Measurements from ENCODE around the gene MBD3.

DNA sequence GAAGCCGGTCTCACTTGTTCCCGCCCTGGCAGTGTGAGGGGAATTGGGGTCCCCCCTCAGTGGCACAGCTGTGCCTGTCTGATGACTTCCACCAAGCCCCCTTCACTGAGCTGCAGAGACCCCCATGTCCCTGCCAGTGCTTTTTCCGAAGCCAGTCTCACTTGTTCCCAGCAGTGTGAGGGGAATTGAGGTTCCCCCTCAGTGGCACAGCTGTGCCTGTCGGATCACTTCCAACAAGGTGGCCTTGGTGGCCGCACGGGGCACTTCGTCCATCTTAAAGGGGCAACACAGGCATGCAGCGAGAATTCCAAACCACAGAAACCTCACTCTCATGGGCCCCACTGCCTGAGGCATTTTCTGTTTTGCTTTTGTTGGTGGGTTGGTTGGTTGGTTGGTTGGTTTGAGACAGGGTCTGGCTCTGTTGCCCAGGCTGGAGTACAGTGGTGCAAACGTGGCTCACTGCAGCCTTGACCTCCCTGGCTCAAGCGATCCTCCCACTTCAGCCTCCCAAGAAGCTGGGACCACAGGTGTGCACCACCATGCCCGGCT, 3.8 kb upstream of the NDUFS7 start:
- PRO-cap, result no peak
- RRBS, 2 experiments, result no CpG with 5 or more reads among the region's 11 CpGs

- PRO-cap, result no peak
- RRBS, 2 experiments, result no CpG with 5 or more reads among the region's 19 CpGs
Measured at GRCh38 chr19:1402694-1403191, 1.4 kb upstream of the GAMT start.

GRCh38 chr19:1406954-1407366, 426 bp upstream of the DAZAP1 start:
- PRO-cap, result no peak
- RRBS, 2 experiments, result no CpG with 5 or more reads among the region's 47 CpGs

GRCh38 chr19:1433898-1434543, 4.2 kb upstream of the RPS15 start:
- PRO-cap, result no peak
- RRBS, 2 experiments, result 90 to 91% methylated on average over 5 of the region's 34 CpGs

- PRO-cap, result no peak
- RRBS, 2 experiments, result 86% methylated on average over 6 of the region's 23 CpGs; no CpG with 5 or more reads in 1 of the 2 experiments
Measured at GRCh38 chr19:1441752-1442658, 3.8 kb downstream of the RPS15 start.

GRCh38 chr19:1455356-1456500, 5.8 kb downstream of the APC2 start:
- PRO-cap, result no peak
- RRBS, 2 experiments, result 69 to 75% methylated on average over 9 of the region's 60 CpGs

- PRO-cap, result no peak
- RRBS, 2 experiments, result no CpG with 5 or more reads among the region's 37 CpGs
Measured at GRCh38 chr19:1471148-1471998, 7.6 kb downstream of the C19orf25 start.

DNA sequence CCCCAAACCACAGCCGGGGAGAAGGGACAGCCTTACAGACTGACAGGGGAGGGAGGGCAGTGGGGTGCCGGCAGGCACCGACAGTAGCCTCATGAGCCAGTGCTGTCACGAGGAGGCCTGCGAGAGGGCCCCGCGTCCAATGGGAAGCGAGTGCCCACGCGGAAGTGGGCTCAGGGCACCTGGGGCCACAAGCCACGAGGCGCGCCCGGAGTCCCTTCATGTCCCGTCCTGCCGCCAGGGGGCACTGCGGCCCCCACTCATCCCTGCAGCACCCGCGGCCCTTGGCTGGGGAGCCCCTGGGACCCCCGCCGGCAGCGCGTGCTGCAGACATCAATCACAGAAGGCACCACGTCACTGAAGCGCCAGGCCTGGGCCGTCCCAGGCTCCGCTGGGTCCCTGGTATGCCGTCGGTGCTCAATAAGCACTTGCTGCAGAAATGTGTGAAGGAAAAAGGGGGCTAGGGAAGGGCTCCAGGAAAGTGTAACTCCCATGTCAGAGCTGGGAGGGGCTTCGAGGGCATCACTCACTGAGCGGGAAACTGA, 9.3 kb downstream of the ADAMTSL5 start:
- PRO-cap, result no peak
- RRBS, 2 experiments, result 9 to 16% methylated on average over 2 to 8 of the region's 31 CpGs

- PRO-cap, result no peak
- RRBS, 2 experiments, result no CpG with 5 or more reads among the region's 7 CpGs
Measured at GRCh38 chr19:1509550-1510075, 3.2 kb downstream of the ADAMTSL5 start.

DNA sequence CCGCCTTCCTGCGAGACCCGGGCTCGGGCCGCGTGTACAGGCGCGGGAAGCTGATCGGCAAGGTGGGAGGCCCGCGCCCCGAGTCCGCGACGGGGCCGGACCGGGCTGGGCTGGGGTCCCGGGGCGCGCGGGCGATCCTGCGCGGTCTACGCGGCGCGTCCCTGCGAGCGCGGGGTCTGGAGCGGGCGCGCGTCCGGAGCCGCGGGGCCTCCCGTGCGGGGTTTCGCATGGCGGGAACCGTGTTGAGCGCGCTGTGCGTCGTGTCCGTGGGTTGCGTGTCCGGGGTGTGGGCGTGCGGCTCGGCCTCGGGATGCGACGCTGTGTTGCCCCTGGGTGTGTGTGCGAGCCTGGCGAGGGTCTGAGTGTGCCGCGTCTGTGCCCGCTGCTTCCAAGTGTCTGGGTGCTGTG, 312 bp downstream of the PLK5 start:
- PRO-cap, result no peak
- RRBS, 2 experiments, result 2% methylated on average over 44 of the region's 61 CpGs

GRCh38 chr19:1584673-1585365, 7.8 kb downstream of the MBD3 start:
- PRO-cap, result no peak
- RRBS, 2 experiments, result 75 to 79% methylated on average over 10 of the region's 77 CpGs

- PRO-cap, result no peak
- RRBS, 2 experiments, result 86% methylated on average over 3 of the region's 15 CpGs; no CpG with 5 or more reads in 1 of the 2 experiments
Measured at GRCh38 chr19:1587567-1588403, 4.9 kb downstream of the MBD3 start.

DNA sequence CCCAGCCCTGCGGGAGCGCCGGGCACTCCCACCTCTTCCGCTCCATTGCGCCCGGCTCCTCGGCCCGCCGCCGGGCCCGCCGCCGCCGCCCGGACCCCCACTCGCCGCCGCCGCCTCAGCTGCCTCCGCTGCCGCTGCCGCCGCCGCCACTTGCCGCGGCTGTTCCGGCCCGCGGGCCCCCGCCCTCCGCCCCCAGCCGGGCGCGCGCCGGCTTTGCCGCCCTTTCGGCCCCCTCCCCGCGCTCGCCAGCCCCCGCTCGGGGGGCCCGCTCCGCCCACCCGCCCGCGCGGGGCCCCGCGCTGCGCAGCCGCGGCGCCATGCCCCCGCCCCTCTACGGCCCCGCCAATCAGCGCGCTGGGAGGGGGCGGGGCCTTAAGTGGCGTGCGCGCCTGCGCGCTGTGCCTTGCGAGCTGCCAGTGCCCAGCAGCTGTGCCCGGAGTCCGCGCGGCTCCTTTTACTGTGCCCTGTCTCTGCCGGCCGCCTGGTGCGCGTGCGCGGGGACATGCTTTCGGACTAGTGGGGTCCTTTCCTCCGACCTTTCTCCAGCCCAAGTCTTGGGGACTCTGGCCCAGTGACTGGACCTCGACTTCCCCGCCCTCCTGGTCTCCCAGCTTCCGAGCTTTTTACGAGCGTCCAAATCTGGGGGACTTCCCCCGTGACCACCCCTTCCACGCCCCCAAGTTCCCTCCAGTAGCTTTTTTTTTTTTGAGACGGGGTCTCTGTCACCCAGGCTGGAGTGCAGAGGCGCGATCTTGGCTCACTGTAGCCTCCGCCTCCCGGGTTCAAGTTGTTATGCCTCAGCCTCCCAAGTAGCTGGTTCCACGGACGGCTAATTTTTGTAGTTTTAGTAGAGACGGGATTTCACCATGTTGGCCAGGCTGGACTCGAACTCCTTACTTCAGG, at the start of gene MBD3:
TSS of gene MBD3 (minus strand) at position 280 of the 903 bp plus-strand sequence.
- PRO-cap, result no peak
- RRBS, 2 experiments, result under 1 to 3% methylated on average over 19 of the region's 95 CpGs

DNA sequence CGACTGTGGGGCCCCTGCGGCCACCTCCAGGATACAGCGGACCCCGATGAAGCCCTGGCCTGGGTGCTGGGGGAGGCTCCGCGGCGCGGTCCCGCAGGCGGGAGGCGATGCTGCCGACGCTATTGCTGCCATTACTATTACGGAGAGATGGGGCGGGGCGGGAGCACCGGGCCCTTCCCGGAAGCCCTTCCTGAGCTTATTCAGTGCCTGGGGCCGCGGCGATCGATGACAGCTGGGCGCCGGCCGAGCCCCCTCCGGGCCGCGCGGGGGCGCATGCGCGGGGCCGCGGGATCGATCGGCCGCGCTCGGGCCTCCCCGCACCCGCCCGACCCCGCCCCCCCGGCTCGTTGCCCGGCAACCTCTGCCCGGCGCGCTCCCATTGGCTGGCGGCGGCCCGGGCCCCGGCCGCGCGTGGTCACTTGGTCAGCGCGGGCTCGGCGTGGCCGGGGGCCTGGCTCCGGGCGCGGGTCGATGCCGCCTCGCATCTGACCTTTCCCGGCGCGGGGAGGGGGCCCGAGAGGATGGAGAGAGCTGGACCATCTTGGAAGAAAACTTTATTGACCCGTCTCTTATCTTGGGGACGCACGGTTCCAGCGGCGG, 27.7 kb upstream of the ONECUT3 start:
- PRO-cap, result no peak
- RRBS, 2 experiments, result 1 to 3% methylated on average over 25 to 35 of the region's 76 CpGs

DNA sequence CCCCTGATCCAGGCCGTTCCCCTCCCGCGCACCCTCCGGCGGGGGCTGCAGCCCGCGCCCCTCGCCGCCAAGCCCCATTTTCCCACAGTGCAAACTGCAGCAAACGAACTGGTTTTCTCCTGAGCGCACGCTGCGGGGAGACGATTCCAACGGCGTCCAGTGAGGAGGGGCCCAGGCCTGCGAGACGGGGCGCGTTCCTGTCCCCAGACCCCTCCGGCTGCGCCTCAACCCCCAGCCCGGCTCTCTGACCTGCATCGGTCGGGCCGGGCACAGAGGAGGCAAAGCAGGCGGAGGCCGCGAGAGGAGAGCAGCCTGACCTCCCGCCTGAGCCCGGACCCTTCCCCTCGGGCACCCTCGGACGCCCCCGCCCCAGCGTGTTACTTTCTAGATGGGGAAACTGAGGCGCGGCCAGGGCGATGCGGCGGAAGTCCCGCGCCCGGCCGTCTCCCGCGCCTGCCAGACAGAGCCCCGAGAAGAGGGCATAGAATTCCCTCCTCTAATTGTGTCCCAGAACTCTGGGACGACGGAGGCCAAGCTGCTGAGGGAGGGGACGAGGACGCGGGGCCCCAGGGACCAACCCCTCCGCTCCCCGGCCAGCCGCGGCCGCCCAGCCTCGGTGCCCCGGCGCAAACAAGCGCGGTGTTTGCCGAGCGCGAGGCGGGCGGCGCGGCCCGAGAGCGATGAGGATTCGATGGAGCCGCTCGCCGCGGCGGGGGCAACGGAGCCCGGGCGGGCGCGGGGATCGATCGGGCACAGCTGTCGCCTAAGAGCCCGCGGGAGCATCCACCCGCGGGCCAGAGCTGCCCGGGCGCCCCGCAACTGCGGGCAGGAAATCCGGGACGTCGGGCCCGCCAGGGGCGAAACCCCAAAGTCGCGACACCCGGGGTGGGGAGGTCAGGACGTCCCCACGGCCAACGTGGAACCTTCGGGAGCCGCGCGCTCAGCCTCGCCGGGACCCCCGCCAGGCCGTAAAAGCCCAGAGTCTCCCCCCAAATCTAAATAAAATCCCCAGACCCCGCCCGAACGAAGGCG, 4.0 kb upstream of the ONECUT3 start:
- PRO-cap, result no peak
- RRBS, 2 experiments, result 2% methylated on average over 35 to 62 of the region's 117 CpGs

DNA sequence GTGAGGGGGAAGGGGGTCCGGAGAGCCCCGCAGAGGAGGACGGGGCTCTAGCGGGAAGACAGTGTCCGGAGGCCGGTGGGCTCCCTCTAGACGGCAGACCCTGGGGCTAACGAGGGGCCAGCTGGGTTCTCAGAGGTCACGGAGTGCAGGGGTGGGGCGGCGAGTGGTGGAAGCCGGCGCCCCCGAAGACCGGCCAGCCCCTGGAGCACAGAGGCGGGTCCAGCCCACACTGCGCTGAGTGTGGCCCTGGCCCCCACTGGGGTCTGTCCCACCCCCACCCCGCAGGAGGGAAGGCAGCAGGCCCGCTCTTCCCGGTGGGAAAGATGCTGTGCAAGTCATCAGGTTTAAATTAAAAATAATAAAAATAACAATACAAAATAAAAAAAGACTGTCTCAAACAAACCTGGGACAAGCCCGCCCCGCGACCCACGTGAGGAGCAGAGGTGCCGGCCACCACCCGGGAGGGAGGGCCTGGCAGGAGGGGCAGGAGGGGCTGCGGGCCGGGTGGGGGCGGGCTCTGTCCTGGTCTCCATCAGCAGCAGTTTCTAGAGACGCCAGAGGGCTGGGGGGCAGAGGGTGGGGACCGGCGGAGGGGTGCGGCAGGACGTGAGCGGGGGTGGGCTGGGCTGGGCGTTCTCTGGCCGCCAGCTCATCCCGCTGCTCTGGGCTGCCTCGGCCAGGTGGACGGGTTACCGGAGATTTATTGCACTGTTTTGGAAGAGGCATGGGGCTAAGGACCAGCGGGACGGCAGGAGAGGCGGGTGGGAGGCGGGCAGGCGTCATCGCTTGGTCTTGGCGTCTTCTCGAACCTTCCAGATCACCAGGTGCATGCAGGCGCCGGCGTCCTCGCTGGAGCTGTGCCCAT, 3.4 kb upstream of the ATP8B3 start:
- PRO-cap, result no peak
- RRBS, 2 experiments, result 76 to 82% methylated on average over 14 to 23 of the region's 53 CpGs

DNA sequence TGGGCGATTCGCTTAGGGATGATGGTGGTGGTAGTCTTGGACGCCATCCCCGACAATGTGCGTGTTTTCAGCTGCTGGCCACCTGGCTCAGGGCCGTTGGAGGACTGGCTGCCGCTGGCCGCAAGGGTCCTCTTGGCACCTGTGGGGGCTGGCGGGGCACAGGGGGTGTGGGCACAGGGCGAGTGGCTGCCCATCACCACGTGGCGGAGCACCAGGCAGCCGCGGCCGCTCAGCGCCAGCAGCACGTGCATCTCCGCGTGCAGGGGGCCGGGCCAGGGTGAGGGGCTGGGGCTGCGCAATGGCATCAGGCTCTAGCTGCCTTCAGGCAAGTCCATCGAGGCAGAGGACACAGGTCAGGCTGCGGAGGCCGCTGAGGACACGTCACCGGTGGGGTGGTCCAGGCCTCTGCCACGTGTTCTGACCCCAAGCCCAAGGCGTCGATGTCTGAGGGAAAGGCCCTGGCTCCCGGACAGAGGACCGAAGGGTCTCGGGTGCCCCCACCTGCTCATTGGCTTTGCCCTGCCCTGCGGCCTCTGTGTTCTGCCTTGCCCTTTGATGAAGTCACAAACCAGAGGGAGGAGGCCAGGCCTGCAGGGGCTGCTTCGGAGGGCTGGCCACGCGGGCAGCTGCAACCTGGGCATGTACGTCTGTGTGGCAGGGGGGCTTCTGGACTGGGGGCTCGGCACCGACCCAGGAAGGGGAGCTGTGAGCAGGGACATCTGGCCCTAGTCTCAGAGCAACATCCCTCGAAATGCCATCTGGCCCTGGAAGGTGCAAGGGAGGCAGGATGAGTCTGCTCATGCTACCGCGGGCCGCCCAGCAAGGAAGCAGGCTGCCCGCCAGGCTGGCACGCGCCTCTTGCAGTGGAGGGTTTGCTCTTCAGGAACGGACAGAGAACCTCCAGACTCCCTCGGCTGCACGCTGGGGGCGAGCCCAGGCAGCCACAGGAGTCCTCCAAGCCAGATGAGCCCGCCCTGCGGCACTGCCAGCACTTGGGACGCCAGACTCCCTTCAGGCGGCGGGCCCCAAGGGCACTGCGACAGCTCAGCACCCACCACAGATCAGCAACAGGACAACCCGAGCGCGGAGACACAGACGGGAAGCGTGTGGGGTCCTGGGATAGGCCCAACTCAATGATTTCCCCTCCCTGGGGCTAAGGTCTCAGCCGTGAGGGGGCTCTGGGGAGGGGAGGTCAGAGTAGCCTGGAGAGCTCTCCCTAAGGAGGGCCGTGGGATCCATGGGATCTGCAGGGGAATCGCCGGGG, 9.9 kb upstream of the ATP8B3 start:
- PRO-cap, result no peak
- RRBS, 2 experiments, result 97 to 98% methylated on average over 5 to 7 of the region's 65 CpGs

DNA sequence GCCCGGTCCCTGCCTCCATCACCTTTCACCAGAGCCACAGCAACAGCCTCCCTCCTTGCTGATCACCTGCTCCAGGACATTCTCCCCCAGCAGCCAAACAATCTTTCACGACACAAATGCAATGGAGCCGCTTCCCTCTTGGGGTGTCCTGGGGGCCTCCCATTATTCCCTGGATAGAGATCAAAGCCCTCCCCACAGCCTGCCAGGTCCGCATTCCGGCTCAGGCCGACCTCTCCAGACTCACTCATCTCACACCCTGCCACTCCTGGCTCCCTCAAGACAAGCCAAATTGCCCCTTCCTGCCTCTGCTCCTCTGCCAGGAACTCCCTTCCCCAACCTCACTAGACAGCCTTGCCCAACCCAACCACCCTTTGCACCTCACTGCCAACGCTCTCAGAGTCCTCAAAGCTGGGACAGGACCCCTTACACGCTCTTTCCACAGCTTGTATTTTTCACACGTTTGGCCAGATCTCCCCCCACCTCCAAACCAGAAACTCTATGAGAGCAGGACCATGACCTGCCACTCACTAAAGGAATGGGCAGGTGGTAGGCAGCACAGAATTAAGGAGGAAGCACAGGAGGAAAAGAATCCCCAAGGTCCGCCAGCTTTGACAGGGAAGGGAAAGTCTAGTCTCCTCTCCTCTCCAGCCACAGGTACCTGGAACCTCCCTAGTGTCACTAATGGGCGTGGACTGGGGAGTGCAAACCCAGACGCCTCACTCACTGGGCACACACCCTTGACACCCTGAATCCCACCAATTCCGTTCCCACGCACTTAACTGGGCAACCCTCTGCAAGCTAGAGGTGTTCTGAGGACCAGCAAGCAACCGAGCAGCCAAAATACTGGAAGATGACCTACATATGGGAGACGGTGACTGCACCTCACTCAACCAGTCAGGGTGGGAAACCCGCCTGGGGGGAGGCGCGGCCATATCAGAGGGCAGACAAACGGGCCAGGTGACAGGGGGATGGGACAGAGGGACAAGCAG, 1.3 kb downstream of the ABHD17A start:
- PRO-cap, result no peak
- RRBS, 2 experiments, result no CpG with 5 or more reads among the region's 20 CpGs

- PRO-cap, result no peak
- RRBS, 2 experiments, result 2% methylated on average over 9 to 12 of the region's 64 CpGs
Measured at GRCh38 chr19:1884678-1885398, 458 bp downstream of the ABHD17A start.

DNA sequence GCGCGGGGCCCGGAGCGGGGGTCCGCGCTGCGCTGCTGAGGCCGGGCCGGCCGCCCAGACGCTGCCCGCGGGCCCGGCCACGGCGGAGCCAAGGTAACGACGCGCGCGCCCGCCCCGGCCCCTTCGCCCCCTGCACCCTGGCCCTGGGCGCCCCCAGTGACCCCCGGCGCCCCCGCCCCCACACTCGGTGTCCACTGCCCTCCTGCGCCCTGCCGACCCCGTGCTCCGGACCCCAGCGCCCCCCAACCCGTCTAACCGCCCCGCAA, 287 bp downstream of the CSNK1G2 start:
- PRO-cap, result no peak
- RRBS, 2 experiments, result 2 to 3% methylated on average over 20 of the region's 37 CpGs

Measured in astrocyte (in vitro differentiated cells and primary cell).